Amniotic epithelial cell (primary cell): Measurements from ENCODE around the genes TOB1, CA10 and STXBP4.

GRCh38 chr17:50684570-50685117 lies 23.1 kb downstream of the ANKRD40 start:
- RRBS: 90% methylated on average over 2 of the region's 15 CpGs

GRCh38 chr17:50687127-50687689 lies 20.5 kb downstream of the ANKRD40 start:
- RRBS: no CpG with 5 or more reads among the region's 12 CpGs

DNA sequence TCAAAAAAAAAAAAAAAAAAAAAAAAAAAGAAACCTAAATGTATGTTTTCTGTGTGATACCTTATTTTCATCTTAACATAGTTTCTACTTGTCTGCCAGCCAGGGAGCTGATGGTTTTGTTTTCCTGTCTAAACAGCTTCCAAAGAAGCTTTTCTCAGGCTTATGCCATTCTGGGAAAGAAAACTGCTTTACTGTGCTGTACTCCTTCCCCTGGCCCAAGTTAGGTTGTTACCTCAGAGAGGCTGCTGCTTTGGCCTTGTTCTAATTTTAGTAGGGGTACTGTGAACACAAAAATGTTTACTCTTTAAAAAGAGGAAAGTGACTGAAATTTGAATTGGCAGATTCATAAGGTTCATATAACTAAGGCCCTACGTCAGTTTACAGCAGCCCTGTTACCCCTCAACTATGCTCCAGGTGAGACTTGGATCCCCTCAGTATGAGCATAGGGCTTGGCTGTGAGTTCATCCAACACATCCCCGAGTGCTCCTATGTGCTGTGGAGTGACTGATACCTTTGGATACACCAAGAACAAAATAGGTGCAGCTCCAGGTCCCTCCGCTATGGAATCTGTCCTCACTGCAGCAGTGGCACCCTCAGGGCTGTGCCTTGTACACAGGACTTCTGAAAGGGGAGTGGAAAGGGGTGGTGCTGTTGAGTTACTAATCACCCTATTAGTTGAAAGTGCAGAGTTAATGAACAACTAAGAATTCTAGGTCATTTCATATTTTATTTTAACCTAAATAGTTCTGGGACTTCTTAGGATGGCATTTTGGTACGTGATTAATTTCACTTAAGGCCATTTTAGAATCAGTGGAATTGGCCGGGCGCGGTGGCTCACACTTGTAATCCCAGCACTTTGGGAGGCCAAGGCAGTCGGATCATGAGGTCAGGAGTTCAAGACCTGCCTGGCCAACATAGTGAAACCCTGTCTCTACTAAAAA lies 10.4 kb downstream of the ANKRD40CL start:
- RRBS: no CpG with 5 or more reads among the region's 8 CpGs

DNA sequence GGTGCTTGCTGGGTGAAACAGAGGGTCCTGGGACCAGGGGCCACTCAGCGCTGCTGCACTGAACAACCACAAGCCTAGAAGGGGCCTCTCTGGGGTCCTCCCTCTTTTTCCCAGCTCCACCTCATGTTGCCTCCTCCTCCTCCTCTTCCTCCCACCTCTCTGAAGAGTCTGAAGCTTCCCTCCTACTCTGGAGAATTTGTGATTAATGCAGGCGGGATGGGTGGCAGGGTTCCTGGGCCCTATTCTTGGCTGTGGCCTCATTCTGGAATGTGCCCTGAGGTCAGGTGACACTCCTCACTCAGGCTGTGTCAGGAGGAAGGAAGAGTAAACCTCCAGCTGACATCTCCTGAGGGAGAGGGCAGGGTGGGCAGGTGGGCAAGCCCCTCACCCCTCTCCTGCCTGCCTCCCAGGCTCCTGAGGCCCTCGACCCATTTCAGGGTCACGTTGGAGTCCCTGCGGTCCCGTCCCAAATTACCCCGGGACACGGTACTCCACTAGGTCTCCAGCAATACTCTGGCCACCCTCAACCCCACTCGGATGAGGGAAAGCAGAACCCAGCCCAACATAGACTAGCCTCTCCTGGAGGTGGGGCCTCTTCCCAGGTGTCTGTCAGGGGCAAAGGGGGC lies 10.2 kb downstream of the WFIKKN2 start:
- RRBS: no CpG with 5 or more reads among the region's 9 CpGs

DNA sequence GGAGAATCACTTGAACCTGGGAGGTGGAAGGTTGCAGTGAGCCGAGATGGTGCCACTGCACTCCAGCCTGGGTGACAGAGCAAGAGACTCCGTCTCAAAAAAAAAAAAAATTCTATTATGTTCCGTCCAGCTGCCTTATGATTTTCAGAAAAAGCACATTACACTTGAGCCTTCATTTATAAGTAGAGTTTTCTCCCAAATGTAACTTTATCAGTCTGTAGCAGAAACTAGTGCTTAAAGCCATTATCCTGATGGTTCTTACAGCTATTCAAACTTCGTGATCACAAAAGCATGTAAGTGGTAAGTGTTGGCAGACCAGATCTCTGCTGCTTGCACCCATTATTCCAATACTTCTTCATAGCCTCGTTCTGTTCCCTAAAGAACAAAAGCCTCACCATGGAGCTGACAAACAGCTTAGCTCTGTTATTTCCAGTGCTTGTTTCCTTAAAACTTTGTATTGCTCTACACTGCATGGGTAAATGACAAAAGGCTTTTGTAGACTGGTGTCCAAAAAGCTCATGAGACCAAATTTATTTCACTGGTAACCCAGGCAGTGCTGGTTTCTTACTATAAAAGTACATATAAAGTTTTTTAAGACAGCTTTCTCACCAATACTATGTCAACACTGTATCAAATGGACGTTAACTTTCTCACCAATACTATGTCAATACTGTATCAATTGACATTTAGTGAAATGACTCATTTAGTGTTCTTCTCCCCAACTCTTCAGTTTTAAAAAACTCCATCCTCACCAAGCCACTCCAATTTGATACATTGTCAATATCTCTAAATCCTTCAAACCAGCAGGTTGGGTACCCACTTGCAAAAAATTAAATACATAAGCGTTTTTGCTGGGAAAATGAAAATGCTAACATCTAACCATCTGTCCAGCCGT lies 5.1 kb downstream of the TOB1 start:
- RRBS: no CpG with 5 or more reads among the region's 8 CpGs

- RRBS: 3% methylated on average over 6 of the region's 79 CpGs
These were observed at the start of gene TOB1 for GRCh38 chr17:50865911-50866478. Gene TOB1 (minus strand): TSS chr17:50866354.

DNA sequence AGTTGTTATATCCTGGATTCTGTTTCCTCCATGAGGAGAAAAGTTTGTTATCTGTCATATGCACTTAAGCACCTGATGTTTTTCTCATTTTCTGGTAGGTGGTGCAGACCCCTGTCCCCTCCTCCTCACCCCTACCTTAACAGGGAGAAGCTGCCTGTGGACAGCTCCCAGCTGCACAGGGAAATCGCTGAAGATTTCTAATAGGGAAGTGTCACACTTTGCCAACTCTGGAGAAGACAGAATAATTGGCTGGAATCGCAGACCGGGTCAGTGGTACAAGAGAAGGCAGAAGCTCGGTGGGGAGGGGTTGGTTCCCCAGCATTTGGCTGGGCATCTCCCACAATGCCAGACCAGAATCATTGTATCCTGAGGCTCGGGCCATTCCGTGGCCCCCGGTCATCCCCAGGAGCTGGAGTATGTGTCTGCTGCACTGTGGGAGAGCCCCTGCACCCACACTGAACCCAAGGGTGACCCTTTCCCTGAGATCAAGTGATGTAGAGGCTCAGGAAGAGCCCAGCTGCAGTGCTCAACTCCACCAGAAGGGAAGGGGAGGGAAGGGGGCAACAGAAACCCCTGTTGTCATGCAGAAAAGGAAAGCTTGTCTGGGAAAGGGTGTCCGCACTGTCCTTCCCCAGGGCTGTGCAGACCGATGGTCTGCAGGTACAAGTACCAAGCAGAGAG lies 45.5 kb upstream of the TOB1 start:
- RRBS: 89% methylated on average over 3 of the region's 9 CpGs

- RRBS: no CpG with 5 or more reads among the region's 30 CpGs
These were observed 83.8 kb upstream of the TOB1 start for GRCh38 chr17:50949548-50950673.

DNA sequence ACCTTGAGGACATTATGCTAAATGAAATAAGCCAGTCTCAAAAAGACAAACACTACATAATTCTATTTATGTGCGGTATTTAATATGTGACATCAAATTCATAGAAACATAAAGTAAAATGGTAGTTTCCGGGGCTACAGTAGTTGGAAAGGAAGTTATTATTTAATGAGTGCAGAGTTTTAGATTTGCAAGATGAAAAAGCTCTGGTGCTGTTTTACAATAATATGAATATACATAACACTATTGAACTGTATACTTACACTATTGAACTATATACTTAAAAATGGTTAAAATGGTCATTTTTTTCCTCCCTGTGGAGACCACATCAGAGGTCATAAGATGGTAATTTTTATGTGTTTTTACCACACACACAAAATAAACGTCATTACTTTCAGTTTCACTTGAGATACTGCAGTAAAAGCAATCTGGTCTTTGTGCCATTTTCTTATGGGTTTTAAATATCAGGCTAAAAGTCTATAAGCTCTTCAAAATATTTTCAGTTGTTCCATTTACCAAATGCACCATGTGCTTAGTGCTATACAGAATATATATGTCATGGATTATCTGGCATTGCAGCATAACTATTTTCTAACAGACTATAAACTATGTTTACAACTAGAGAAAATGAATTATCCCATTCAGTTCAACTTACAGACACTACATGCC lies 90.9 kb downstream of the SPAG9 start:
- RRBS: no CpG with 5 or more reads among the region's 3 CpGs

DNA sequence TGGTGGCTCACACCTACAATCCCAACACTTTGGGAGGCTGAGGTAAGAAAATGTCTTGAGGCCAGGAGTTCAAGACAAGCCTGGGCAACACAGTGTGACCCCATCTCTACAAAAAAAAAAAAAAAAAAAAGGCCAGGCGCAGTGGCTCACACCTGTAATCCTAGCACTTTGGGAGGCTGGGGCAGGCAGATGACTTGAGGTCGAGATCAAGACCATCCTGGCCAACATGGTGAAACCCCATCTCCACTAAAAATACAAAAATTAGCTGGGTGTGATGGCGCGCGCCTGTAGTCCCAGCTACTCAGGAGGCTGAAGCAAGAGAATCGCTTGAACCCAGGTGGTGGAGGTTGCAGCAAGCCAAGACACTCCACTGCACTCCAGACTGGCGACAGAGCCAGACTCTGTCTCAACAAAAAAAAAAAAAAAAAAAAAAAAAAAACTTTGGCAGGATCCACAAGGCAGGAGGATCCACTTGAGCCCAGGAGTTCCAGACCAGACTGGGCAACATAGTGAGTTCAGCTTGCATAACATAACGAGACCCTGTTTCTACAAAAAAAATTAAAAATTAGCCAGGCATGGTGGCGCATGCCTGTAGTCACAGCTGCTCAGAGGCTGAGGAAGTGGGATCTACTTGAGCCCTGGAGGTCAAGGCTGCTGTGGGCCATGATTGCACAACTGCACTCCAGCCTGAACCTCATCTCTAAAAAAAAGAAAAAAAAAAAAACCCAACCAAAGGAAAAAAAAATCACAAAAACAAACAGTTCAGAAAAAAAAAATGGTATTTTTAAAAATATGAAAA lies 8.2 kb downstream of the SPAG9 start:
- RRBS: no CpG with 5 or more reads among the region's 9 CpGs

GRCh38 chr17:51120927-51121579 lies 385 bp upstream of the SPAG9 start:
- RRBS: 1% methylated on average over 15 of the region's 41 CpGs

DNA sequence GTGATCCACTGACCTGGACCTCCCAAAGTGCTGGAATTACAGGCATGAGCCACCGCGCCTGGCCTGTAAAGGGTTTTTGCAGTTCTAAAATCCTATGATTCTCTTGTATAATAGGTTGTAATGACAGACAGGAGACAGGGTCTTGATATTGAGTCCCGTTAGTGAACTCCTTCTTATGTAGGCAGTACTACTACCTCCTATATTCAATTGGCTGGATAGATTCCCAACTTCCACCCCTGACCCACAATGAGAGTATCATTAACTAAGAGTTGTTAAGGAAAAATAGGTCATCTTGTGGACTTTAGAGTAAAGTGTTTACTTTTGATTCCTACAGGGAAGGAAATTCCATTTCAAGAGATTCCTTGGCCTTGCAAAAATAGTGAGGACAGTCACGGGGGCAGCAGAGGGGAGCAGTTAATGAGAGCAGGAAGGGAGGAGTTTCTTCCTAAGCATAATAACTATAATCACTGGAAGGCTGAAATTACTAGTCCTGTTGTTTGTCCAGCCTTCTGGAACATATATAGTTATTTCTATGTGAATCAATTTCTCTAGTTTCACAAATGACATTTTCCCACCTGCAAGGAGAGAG lies 5.3 kb upstream of the SPAG9 start:
- RRBS: no CpG with 5 or more reads among the region's 4 CpGs

GRCh38 chr17:51372541-51373054 lies 112.3 kb downstream of the UTP18 start:
- RRBS: no CpG with 5 or more reads among the region's 4 CpGs

GRCh38 chr17:51374145-51374673 lies 113.9 kb downstream of the UTP18 start:
- RRBS: no CpG with 5 or more reads among the region's 4 CpGs

GRCh38 chr17:51435600-51435972 lies 175.2 kb downstream of the UTP18 start:
- RRBS: no CpG with 5 or more reads among the region's 5 CpGs

- RRBS: 6% methylated on average over 25 of the region's 85 CpGs
These were observed at the start of gene CA10 for GRCh38 chr17:52158183-52159320. Gene CA10 (minus strand): TSS chr17:52158714.

DNA sequence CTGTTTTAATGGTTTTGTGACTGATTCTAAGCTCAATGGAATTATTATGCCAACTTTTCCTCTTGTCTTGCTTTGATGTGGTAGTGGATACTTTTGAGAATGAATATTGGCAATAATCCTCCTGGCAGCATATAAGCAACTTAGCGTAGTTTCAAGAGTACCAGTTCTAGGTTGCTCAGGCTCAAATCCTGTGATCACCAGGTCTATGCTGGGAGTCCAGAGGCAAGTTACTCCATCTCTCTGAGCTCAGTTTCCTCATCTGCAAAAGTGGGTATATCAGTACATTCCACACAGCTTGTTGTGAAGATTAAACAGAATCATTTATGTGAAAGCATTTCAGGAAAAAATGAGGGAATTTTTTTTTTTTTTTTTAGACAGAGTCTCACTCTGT lies 480.2 kb downstream of the KIF2B start:
- RRBS: no CpG with 5 or more reads among the region's 1 CpG

DNA sequence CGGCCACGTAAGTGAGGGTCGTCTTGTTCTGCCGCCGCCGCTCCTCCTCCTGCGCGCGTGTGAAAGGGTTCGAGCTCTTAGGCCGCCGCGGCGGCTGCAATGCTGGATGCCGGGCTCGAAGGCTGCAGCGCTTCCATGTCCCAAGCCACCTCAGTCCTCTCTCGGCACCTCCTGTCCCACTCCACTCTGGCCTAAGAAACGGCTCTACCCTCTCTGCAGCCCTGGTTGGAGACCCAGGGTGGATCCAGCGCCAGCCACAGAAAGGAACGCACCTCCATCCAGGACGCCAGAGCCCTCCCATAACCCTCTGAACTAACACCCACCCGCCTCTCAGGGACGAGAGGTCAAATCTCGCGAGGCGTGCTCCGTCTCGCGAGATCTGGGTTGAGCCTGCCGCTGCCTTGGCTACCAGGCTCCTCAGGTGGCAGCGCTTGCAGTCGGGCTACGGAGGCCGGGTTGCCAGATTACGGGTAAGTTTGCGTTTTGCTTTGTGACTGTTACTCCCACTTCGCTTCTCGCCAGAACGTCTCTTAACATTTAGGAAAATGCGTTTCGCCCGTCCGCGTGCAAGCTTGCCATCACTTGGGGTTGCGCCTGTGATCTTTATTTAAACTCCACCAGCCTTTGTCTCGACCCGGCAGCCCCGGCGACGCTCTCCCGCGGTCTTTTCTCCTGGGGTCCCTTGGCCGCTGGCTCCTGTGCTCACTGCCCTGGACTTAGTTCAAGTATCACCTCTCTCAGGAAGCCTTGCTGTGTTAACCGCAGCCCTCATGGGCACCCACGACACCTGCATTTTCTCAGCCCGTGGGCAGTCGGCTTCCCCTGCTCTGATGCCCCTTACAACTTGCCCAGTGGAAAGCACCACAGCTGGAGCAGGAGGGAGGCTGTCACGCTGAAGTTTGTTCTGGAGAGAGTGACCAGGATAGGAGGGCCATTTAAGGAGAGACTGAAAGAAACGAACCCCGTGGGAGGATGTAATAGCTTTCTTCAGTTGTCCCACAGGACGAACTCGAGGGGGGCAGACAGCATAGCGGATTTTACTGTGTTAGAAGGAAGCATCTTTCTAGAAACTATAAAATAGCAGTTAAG lies at the start of gene STXBP4:
STXBP4 (plus strand) TSS at position 420 of the 1,089 bp plus-strand sequence.
- RRBS: no CpG with 5 or more reads among the region's 64 CpGs